ENCODE data around the gene RCOR2.

DNA sequence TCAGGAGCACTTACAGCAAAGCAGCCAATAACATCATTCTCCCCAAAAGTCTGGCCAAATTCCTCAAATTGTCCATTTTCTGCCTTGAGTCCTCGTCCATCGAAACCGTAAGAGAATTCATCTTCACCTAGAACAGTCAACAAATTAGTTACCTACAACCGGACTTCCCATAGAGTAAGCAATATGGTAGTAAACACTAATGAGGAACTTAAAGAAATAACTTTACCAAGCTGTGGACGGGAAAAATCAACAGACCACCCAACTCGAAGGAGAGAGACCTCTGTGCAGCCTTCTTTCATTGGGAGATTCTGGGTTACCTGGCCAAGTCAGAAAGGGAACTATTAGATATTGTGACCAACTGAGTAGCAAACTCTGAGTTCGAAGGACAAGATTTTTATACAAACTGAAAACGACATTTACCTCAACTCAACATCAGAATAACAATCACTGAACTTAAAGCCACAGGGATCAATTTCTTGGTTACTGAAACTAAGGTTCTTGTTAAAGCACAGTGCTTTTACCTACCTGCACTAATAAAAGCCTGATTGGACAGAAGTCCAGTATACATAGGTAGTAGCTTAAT is 4.6 kb downstream of the HNRNPUL2 start:
- RRBS: no CpG with 5 or more reads among the region's 8 CpGs

GRCh38 chr11:62790385-62791069 is 1.3 kb downstream of the TMEM223 start:
- RRBS: no CpG with 5 or more reads among the region's 15 CpGs

GRCh38 chr11:62830639-62831938 is 762 bp downstream of the STX5 start:
- RRBS: 4% methylated on average over 9 of the region's 64 CpGs

GRCh38 chr11:62883508-62884089 is 2.9 kb downstream of the SLC3A2 start:
- RRBS: no CpG with 5 or more reads among the region's 4 CpGs

- RRBS: 65% methylated on average over 9 of the region's 45 CpGs
Measured at GRCh38 chr11:62926122-62926594, 5.0 kb upstream of the CHRM1 start.

DNA sequence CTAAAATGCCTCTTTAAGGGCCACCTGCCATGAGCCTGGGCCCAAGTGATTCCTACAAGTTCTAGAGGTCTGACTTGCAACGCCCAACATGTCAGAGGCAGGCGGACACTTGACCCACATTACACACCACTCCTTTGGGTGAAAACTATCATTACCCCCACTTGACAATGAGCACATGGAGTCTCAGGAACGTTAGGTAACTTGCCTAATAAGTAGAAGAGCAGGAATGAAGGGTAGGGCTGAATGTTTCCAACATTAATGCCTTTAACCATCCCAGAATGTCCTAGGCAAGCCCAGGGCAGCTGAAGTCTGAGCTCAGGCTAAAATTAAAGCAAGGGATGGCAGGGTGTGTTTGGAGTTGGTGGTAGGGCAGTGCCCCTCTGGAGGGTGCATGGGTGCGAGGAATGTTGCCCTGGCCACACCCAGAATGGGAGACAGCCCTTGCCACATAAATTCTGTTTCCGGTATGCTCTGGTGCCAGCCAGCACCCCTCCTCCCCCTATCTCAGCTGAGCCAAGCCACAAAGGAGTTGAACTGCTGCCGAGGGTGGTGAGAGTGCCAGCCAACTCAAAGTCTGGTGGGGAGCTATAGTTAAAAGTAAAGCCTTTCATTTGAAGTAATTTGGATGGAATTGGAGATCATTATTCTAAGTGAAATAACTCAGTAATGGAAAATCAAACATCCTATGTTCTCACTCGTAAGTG is 2.5 kb downstream of the PLAAT2 start:
- RRBS: no CpG with 5 or more reads among the region's 7 CpGs

- RRBS: no CpG with 5 or more reads among the region's 12 CpGs
Measured at GRCh38 chr11:63670296-63670642, 907 bp downstream of the ATL3 start.

DNA sequence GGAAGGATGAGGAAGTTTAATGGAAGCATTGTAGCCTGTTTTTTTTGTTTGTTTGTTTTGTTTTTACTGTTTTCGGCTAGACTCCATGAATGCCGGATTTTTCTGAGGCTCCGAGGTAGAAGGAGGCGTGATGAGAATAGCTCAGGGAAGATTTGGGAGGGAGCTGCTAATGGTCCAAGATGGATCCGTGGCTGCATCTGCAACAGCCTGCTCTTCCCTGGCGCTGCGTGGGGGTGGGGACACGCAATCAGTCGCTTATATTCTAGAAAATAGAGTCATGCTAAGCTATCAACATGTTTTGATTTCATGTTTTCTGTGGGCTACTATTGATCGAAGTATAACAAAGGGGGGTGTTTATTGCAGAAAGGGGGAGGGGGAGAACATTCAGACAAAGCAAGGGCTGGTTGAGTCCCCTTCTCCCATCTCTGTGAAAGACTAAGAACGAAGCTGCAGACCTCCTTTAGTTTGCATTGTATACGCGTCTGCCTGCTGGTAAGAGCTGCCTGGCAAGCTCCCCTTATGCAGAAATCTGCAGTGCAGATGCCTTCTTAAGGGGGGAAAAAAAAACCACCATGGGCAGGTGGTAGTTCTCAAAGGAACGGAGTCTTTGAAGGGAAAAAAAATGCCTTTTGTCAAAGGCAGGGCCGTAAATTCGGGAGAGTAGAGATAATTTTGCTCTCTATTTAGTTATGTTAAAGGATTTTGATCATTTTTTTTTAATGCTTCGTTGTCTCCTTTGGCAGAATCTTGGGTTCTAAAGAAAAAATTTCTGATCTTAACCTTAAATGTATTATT is 1.2 kb downstream of the RTN3 start:
- RRBS: no CpG with 5 or more reads among the region's 17 CpGs

- RRBS: no CpG with 5 or more reads among the region's 8 CpGs
Measured at GRCh38 chr11:63727585-63728326, 40.8 kb downstream of the ZFTA start.

GRCh38 chr11:63767320-63767968 is 1.1 kb downstream of the ZFTA start:
- RRBS: 1% methylated on average over 10 of the region's 23 CpGs

- RRBS: no CpG with 5 or more reads among the region's 2 CpGs
Measured at GRCh38 chr11:63778939-63779362, 10.4 kb upstream of the ZFTA start.

DNA sequence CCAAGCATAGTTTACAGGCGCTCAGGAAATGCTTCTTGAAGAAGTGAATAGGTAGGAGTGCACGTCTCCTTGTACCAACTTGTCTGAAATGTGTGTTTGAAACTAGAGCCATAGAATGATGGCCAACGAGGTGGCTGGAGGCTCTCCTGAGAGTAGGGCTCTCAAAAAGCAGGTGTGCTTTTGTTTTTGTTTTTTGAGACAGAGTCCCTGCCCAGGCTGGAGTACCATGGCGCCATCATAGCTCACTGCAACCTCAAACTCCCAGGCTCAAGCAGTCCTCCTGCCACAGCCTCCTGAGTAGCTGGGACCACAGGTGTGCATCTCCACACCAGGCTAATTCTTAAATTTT is 8.3 kb downstream of the SPINDOC start:
- RRBS: no CpG with 5 or more reads among the region's 4 CpGs

- RRBS: no CpG with 5 or more reads among the region's 7 CpGs
Measured at GRCh38 chr11:63869024-63869721, 30.3 kb downstream of the MARK2 start.

- RRBS: no CpG with 5 or more reads among the region's 22 CpGs
Measured at GRCh38 chr11:63900308-63901409, 16.3 kb downstream of the RCOR2 start.

- RRBS: 16% methylated on average over 23 of the region's 43 CpGs
Measured at GRCh38 chr11:63916271-63916751, 653 bp downstream of the RCOR2 start.

DNA sequence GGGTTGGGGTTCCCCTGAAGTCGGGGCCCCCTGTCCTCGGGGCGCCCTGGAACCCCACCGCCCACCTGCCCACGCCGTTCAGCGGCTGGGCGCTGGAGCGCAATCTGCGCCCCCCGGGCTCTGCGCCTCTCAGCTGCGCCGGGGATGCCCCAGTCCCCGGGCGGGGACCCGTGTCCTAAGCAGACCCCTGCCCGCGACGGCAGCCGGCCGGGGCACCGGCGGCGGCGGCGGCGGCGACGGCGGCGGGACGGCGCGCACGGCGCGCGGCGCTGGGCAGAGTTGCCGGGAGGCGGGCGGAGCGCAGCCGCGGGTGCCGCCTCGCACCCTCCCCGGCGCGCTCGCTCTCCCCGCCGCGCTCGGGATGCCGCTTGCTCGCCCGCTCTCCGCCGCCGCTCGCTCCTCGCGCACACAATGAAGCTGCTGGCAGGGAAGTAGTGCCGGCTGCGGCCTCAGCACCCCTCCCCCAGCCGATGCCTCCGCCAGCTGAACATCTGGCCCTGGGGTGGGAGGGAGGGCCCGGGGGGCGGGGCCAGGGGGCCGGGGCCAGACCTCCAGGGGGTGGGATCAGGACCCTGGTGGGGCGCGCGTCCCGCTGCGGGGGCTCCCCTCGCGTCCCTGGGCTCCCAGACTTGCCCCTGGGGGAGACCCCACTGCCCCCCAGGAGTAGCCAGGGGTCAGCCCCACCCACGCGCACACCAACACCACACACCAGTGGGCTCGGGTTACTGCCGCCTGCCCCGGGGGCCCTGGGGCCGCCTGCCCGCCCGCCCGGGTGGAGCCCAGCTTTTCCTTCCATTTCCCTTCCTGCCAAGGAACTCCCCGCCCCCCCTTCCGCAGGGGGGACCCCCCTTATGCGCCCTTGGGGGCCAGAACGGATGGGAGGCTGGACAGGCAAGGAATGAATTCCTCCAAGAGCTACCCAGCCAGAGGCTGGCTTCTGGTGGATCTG is at the start of gene RCOR2:
Gene RCOR2 (minus strand): TSS at position 413 of the 949 bp plus-strand sequence.
- RRBS: 4% methylated on average over 36 of the region's 92 CpGs

DNA sequence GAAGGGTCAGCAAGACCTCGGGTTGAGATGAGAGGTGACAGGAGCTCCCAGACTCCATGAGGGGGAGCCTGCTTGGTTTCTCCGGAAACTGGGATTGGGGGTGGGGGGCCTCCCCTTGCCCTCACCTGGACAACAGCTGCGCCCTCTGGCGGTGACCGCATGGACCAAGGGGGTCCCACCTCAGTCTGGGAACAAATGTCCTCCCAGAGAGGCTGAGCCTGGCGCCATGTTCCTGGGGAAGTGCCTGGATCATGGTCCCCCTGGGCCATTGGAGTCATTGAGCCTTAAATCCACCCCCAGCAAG is 4.1 kb upstream of the RCOR2 start:
- RRBS: no CpG with 5 or more reads among the region's 6 CpGs

DNA sequence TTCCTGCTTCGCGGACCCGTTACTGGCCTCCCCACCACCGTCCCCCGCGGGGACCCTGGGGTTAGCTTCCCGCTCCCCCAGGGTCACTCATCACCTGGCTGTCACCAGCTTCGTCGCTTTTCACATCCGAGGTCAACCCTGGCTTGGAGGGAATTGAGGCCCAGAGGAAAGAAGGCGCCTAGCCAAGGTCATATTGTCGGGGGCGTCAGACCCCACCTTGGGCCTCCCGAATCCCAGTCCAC is 467 bp downstream of the NAA40 start:
- RRBS: no CpG with 5 or more reads among the region's 14 CpGs

DNA sequence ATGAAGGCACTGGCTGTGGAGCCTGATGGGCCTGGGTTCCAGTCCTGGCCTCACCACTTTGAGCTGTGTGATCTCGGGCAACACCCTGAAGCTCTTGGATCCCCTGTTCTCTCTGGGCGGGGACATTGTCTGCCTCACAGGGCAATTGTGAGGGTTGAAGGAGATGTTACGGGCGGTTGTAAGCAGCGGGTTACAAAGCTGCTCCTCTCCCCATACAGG is 4.8 kb downstream of the OTUB1 start:
- RRBS: no CpG with 5 or more reads among the region's 5 CpGs